Pericardium (tissue), 1 donor: ENCODE measurements around the genes STX5 and SLC22A9.

GRCh38 chr11:62725438-62726226, 1.6 kb downstream of the HNRNPUL2 start:
- RRBS, result no CpG with 5 or more reads among the region's 17 CpGs

DNA sequence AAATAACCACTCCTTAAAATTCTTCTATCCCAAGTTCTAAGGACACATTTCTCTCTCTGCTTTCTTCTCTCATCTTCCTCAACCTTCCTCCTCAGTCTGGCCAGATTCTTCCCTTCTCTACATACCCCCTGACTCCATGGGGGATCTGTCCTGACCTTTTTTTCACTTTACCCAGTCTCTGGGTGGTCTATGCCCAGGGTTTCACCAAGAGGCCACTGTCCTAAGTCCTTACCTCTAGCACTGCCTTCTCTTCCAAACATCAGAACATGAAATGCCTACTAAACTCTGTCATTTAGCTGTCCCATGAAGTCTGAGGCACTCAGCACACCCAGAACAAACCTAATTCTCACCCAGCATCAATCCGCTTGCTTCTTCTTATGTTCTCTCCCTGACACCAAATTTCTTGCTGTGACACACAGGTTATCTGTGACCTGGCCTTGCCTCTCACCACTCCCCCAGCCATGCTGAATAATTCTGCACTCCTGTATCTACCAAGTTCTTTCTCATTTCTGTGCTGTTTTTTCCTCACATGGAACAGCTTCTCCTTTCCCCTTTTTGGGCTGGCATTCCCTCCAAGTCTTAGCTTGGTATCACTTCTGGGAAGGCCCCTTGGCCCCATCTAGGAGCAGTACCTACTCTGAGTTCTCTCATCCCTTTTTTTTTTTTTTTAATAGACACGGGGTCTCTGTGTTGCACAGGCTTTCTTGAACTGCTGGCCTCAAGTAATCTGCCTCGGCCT, 5.9 kb upstream of the NXF1 start:
- RRBS, result no CpG with 5 or more reads among the region's 3 CpGs

- RRBS, result 1% methylated on average over 6 of the region's 58 CpGs
Observed at GRCh38 chr11:62831939-62832604, at the start of gene STX5. TSS of gene STX5 (minus strand) at chr11:62832051.

GRCh38 chr11:62879986-62880630, 588 bp upstream of the SLC3A2 start:
- RRBS, result 2% methylated on average over 3 of the region's 11 CpGs

DNA sequence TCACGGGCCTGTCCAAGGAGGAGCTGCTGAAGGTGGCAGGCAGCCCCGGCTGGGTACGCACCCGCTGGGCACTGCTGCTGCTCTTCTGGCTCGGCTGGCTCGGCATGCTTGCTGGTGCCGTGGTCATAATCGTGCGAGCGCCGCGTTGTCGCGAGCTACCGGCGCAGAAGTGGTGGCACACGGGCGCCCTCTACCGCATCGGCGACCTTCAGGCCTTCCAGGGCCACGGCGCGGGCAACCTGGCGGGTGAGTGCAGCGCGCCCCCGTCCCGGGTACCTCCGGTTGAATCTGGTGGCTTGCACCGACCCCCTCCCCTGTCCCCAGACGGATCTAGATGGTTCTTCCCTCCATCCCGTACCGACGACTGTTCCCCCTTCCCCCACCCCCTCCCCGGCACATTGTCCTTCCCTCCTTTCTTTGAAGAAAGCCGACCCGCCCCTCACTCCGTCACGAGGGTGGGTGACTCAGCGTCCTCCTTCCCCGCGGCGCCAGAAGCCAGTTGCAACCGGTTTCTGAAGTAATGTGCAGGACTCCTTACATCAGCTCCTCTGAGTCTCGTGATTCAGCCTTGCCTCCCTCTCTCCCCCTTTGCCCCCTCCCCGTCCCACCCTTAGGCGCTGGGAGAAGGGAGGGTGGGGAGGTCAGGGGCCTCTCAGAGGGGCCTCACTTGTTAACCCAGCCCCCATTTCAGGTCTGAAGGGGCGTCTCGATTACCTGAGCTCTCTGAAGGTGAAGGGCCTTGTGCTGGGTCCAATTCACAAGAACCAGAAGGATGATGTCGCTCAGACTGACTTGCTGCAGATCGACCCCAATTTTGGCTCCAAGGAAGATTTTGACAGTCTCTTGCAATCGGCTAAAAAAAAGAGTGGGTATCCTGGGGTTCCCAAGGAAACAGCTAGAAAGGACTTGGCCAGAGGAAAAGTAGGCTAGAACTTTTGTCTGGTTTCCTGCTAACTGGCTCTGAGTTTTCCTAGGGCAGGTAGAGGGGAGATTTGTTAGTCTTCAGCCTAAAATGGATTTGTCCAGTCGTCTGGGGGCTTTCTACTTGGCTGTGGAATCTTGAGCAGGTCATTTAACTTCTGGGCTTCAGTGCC, 853 bp downstream of the SLC3A2 start:
- RRBS, result 2% methylated on average over 21 of the region's 54 CpGs

DNA sequence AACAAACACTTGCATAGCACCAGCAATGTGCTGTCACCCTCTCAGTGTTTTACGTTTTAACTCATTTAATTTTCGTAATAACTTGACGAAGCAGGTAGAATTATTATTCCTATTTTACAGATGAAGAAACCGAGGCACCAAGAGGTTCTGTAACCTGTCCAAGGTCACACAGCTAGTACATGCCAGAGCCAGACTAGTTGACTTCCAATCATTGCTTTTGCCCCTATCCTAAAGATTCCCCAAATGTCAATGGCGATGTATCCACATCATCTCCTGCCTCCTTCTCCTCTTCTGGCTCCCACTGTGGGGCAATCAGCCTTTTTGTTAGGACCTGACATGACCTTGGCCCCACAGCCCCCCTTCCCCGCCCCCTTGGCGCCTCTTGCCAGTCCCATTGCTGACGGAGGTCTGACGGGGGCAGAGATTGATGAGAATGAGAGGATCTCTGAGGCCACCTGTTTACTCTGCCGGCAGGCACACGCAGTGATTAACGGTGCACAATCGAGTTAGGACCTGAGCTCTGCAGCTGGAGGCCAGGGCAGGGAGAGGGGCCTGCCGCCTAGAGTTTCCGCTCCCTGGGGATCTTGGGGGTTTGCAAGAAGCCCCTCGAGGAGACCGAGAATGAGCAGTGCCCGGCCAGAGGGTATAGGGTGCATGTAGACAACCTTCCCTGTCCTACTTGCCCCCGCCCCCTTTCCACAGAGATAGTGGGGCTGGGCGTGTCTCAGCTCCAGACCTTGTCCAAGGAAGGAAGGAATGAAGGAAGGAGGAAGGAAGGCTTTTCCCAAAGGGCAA, 6.8 kb upstream of the CHRM1 start:
- RRBS, result no CpG with 5 or more reads among the region's 20 CpGs

GRCh38 chr11:63369492-63370716, at the start of gene SLC22A9:
TSS of gene SLC22A9 (plus strand) at chr11:63369785.
- RRBS, result no CpG with 5 or more reads among the region's 16 CpGs

DNA sequence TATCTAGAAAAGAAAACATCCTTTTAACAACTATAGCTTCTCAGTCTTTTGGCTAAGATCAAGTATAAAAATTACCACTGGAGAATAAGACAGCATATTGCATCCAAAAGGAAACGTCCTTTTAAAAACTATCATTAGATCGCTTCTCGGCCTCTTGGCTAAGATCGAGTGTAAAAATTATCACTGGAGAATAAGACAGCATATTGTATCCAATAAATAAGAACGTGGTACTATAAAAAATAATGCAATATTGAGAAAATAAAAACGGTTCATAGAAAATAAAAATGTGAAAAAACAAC, 14.4 kb upstream of the PLAAT2 start:
- RRBS, result no CpG with 5 or more reads among the region's 6 CpGs

DNA sequence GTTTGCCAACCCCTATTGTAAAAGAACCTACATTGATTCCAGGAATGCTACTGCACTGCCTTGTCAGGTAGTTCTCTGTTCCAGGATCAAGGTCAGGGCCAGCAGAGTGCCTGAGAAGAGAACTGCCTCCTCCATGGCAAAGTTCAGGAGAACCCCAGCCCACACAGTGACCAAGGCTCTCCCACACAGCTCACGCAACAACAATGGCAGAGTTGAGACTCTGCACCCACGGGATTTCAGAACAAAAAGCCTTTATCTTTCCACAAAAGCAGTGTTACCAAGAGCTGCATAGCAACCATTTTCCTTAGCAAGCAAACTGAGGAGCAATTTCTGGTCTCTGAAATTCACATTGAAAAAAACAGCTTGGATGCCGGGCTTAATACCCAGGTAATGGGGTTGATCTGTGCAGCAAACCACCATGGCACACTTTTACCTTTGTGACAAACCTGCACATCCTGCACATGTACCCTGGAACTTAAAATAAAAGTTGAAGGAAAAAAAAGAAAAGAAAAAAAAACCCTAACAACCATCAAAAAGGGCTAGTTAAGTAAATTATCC, 11.0 kb downstream of the PLAAT3 start:
- RRBS, result no CpG with 5 or more reads among the region's 3 CpGs

GRCh38 chr11:63613450-63613974, 721 bp downstream of the PLAAT3 start:
- RRBS, result 0% methylated on average over 10 of the region's 33 CpGs

GRCh38 chr11:63670643-63671297, 406 bp downstream of the ATL3 start:
- RRBS, result 1% methylated on average over 21 of the region's 55 CpGs

DNA sequence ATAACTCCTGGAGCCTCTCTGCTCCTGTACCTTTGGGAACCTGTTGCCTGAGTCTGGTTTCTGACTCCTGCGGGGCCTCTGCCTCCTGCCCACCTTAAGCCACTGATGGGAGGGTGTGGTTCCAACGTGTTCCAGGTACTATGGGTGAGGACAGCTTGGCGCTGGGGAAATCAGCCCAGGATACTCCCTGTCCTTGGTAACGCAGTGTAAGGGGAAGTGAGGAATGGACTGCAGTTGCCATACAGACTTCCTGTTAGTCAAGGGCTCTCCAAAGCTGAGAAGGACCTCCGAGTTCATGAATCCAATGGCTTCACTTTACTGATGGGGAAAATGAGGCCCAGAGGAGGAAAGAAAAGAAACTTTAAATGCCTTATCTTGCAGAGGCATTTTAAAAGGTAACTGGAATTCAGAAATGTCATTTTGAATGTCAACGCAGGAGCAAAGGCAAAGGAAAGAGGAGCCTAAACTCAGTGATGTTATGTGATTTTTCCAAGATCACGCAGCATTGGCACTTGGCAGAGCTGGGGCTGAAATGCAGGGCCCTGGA, 1.1 kb upstream of the MARK2 start:
- RRBS, result no CpG with 5 or more reads among the region's 7 CpGs

DNA sequence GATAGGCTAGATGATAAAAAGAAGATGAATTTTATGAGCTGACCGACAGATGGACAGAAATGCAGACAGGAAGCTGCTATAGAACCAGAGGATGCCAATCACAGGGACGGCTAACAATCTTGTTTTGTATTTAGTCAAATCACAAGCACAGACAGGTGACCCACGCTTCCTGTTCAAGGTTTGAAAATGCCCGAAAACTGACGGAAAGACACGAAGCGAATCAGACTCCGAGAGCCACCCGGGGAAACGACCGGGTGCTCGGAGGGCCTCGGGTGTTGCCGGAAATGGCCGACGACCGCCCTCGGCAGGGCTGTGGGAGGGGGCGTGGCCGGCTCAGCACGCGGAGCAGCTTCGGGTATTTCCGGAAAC, 474 bp upstream of the MARK2 start:
- RRBS, result 1% methylated on average over 8 of the region's 24 CpGs

- RRBS, result no CpG with 5 or more reads among the region's 5 CpGs
Observed at GRCh38 chr11:63899676-63900122, 17.3 kb downstream of the RCOR2 start.

DNA sequence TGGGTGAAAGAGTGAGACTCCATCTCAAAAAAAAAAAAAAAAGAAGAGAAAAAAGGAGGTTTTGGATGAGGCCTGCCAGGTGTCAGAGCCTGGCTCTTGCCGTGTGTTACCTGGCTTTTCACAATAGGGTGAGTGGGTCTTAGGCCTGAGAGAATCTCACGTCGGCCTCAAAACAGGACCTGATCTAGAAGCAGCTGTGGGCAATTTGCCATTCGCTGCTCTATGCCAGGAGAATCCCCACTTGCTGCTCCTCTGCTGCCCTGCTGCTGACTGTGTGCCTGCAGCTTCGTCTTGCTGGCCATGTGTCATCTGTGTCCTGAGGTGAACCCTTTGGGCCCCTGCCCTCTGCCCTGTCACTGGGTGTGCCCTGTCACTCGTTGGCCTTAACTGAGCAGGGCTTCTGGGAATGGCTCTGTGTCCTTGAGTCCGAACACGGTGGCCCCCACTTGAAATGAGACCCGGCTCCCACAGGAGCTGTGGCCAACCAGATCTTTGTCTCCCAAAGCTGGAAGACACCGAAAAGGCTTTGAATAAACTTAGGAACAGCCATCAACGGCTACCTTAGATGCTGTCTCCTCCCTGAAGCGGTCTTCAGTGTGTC, 6.2 kb downstream of the NAA40 start:
- RRBS, result no CpG with 5 or more reads among the region's 12 CpGs

- RRBS, result 75% methylated on average over 2 of the region's 48 CpGs
Observed at GRCh38 chr11:63996505-63997522, 10.6 kb downstream of the OTUB1 start.

- RRBS, result 27% methylated on average over 22 of the region's 94 CpGs
Observed at GRCh38 chr11:63998914-64000111, 13.1 kb downstream of the OTUB1 start.

DNA sequence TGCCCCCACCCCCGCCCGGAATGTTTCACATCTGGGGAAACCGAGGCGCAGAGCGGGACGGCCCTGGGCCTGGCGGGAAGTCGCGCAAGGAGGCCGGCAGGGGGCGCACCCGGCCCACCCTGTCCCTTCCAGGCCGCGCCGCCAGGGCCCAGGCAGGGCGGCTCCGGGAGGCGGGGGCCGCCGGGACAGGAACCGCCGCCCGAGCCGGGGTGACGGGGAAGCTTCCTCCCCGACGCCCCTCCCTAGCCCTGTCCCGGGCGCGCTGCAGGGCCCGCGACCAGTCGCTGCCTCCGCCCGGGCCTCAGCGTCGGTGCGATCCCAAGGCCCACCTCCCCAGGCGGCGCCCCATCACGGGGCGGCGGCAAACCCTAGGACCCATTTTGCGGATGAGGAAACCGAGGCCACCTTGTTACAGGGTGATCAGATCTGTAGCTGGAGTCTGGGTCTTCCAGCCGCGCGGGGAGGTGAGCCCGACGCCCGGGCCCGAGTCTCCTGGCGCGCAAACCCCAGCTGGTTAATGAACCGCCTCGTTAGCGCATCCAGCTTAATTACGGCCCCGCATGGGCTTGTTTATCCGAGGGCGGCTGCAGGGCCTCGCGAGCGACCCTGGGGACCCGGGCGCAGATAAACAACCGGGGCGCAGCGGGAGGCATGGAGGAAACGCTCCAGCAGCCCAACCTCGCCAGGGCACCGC, 14.4 kb downstream of the OTUB1 start:
- RRBS, result 6% methylated on average over 27 of the region's 72 CpGs

GRCh38 chr11:64036212-64037393, 872 bp downstream of the FLRT1 start:
- RRBS, result 19% methylated on average over 23 of the region's 87 CpGs

DNA sequence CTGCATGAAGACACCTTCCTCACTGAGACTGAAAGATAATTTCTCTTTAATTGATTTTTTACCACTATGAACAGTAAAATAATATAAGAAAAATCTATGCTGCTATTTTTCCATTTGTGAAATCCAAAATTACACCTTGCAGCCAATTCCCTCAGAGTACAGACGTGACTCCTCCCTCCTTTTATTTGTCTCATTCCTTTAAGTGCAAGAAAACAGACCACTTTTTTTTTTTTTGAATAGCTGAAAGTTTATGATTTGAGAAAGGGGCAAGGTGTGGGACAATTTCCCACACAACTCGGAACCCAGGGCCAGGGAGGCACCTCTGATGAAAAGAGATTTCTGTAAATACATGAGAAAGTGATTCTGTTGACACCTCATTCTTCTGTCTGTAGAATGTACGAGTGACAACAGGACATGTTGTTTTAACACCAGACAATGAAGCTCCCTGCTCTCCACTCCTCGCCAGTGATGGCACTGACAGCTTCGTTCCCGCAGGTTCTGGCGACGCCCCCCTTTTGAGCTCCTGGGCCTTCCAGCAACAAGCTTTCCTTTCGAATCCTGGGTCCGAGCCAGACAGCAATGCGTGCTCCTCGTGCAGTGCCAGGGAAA, 50.6 kb downstream of the MACROD1 start:
- RRBS, result no CpG with 5 or more reads among the region's 12 CpGs